ENCODE measurements around a stretch of chr17.

DNA sequence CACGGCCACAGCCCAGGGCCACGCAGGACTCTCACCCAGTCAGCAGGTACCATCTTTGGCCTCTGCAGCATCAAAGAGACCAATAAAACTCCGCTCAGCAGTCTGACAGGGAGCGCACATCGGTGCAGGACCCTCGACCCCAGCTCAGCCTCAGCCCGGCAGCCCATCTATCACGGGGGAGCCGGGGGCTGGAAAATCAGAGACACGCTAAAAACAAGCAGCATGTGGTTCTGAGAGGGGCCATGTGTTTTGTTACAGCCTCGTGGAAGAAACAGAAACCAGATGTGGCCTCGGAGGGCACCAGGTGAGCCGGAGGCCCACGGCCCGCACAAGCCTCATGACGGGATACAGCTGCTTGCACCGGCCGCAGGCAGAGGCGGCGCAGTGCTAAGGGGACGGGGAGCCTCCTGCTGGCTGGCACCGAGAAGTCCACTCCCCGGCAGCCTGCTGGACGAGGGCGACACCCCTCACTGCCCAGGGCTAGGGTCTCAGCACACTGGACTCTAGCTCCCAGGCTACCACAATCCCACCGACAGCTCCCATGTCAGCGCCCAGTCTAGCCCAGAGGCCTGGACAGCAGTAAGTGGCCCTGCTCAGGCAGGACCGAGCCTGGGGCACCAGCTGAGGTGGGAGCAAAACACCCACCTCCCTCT lies 19.1 kb downstream of the NDUFAF8 start:
- RRBS = over 99% methylated on average over 10 of the region's 28 CpGs

DNA sequence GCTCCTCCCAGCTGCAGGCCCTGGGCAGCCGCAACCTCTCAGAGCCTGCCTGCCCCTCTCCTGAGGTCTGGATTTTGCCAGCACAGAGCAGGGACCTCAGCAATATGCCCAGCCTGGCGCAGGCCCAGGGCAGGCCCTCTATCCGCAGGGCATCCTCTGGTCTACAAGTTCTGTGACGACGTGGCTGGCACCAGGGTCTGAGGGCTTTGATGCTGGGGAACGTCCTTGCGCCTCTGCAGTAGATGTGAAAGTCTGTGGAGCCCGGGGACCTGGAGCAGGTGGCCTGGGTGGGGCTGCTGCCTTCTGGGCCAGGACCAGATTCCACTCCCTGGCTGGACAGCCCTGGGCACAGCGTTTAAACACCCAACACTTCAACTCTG lies 36.6 kb upstream of the SLC38A10 start:
- RRBS = no CpG with 5 or more reads among the region's 9 CpGs

DNA sequence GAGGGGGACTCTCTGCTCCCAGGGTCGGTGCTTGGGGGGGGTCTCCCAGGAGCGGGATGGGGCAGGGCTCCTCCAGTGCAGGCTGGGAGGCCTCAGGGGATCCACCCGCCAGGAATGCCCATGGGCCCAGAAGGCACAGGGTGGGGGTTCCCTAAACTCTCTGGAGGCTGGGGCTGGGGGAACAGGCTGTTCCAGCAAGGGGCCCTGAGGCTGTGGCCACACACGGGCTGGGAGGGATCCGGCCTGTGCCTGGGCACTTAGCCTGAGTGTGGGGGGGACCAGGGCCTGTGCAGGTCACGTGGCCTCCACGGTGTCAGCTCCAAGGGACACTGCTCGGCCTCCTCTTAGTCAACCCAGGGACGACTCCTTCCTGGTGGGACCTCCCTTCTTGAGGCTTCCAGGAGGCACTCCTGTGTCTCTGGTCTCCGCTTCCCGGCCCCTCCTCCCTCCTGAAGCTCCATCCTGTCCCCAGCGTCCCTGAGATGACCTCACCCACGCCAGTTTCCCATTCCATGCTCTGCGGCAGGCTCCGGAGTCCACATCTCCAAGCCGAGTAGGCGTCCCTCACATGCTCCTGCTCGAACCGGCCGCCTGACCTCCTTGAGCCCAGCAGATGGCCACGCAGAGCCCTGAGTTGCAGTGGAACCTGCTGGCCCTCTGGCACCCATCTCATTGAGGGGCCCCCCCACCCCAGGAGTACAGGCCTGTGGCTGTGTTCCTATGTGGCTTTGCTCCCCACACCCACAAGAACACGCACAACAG lies 23.0 kb upstream of the BAHCC1 start:
- RRBS = 76% methylated on average over 6 of the region's 22 CpGs

DNA sequence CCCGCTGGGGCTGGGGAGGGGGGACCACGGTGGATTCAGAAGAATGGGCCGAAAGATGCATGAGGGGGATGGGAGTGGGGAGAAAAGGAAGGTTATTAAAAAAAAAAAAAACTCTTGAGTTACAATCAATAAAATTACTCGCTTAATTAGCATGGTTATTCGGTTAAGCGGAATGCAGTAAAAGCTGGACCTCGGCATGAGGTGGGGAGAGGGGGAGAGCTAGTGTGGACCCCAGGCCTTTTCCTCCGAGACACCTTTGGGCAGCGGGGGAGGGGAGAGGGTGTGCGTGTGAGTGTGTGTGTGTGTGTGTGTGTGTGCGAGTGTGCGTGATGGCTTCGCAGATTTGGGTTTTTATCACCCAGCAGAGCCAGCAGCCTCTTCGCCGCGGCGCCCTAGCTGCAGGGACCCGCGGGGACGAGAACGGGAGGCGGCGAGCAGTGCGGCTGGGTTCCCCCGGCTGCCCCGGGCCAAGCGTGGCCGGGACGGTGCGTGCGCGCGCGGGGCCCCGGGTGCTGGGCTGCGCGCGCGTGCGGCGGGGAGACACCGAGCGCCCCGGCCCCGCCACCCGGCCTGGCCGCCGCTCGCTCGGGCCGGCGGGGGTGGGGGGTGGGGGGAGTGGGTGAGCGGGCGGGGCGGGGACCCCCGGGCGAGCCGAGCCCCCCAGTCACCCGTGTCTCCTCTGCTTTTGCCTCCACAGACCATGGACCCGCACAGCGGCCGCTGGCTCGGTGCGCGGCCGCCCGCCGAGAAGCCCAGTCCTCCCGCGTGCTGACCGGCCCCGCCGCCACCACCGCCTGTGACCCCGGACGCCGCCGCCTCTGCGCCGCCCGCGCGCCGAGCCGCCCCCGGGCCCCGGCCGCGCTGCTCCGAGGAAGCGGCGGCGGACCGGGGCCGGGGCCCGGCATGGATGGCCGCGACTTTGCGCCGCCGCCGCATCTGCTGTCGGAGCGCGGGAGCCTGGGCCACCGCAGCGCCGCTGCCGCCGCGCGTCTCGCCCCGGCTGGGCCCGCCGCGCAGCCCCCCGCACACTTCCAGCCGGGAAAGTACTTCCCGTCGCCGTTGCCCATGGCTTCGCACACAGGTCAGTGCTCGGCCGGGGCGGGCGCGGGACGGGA lies 3.9 kb downstream of the BAHCC1 start:
- RRBS = 8% methylated on average over 57 of the region's 129 CpGs

DNA sequence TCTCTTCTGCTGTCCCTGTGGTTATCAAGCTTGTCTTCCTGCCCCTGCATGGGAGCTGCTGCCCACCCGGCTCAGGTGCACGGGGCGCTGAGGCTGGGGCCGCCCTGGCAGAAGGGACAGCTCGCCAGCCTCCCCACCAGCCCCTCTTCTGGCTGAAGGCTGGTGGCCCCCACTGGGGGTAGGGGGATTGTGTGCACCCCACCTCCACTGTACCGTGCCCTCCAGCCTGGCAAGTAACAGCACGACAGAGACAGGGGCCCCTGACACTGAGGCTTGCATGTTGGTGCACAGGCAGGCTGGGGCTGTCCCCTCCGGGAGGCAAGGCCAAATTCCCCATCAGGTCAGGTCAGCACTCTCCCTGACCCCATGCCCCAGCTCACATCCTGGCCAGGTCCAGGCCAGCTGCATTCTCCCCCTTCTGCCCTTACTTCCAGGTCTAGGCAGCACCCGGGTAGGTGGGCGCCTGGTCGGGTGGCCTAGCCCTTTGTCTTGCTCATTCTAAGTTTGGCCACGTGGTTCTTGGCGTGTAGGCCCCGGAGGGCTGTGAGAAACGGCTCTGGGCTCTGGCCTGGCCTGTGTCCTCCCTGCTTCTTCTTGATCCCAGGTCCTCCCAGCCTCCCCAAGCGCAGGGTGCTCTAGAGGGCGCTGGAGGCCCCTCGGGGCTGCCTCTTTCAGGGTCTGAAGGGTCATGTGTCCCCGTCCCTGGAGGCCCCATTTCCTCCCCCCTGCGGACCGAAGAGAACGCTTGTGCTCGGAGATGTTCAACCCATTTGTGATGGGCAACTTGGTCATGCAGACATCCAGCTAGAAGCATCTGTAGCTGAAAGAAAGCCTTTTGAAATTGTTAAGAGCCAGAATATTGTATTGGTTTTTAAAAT lies 6.5 kb downstream of the BAHCC1 start:
- RRBS = 7% methylated on average over 6 of the region's 23 CpGs

GRCh38 chr17:81416600-81417016 lies 21.4 kb downstream of the BAHCC1 start:
- RRBS = no CpG with 5 or more reads among the region's 13 CpGs

GRCh38 chr17:81426820-81427554 lies 31.7 kb downstream of the BAHCC1 start:
- RRBS = no CpG with 5 or more reads among the region's 29 CpGs

- RRBS = 65% methylated on average over 13 of the region's 36 CpGs
Observed at GRCh38 chr17:81459069-81459674, 53.4 kb downstream of the ACTG1 start.

GRCh38 chr17:81464447-81465541 lies 47.8 kb downstream of the ACTG1 start:
- RRBS = no CpG with 5 or more reads among the region's 20 CpGs

- RRBS = no CpG with 5 or more reads among the region's 27 CpGs
Observed at GRCh38 chr17:81509966-81510861, 2.4 kb downstream of the ACTG1 start.

GRCh38 chr17:81513308-81514286 lies 998 bp upstream of the ACTG1 start:
- RRBS = 3% methylated on average over 49 of the region's 82 CpGs

DNA sequence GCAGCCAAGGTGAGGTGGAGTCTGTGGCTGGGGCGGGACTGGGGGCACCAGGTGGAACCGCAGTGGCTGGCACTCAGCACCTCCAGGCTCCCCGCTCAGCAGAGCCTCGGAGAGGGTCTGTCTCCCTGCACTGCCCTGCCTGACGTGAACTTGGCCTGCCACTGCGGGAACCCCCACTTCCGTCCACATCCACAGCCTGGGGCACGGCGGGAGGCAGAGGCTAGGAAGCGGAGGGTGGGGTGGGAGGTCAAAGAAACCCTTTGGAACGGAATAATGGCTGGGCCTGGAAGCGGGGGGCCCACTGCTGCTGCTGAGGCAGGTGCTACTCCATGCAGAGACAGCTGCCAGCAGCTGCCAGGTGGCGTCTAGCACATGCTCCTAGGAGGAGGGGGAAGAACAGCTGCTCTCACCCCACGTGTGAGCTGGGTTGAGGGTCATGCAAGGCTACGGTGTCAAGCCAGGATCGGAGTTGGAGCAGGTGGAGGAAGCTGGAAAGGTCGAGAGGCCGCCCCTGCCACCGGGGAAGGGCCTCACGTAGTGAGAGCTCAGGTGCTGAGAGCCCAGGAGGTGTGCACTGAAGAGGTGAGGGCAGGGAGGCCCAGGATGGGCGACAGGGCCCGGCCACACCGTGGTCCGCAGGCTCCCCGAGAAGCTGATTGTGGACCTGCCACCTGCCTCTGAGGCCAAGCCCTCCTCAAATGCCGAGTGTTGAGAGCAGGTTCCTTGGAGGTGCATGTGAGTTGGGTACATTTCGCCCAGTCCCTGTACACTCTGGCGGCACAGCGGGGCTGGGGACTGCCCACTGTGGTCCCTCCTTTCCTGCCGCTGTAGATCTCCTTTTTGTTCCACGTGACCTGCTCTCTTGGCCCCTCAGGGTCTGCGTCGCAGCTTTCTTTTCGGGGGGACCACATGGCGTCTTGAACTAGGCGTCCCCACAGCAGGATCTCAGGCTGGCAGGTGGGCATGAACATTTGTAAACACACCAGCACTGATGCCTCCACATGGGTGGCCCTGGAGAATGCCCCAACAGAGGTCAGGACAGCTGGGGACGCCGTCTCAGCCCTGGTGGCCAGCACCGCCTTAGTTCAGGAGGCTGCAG lies 9.9 kb downstream of the FSCN2 start:
- RRBS = 85% methylated on average over 4 of the region's 39 CpGs

- RRBS = 2% methylated on average over 8 of the region's 22 CpGs
Observed at GRCh38 chr17:81552803-81553209, 653 bp upstream of the FAAP100 start.

DNA sequence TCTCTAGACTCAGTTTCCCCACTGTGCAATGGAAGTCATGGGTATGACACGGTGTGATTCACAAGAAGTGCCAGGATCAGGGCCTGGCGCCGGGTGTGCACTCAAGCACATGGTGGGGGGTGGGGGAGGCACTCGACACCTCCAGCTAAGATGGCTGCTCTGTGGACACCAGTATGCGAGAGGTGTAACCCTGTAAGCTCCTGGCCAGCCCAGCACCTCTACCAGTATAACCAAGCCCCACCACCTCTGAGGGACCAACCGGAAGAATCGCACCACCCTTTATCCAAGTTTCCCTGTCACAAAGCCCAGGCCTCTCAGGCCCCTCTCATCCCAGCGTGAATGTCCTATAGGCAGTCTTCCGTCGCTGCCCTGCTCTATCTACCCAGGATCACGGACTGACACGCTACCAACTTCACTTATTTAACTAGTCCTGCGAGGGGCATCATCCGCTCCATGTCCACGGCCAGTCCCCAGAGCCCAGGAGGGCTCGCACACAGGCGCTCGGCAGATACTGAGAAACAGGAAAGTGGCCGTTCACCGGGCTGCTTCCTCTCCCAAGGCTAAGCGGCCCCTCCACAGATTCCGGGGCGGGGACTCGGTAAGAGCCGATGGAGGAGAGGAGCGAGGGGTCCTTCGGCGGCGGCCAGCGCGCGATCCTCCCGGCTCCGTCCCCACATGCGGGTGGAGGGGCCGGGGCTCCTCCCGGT lies 513 bp downstream of the OXLD1 start:
- RRBS = 3% methylated on average over 12 of the region's 37 CpGs

DNA sequence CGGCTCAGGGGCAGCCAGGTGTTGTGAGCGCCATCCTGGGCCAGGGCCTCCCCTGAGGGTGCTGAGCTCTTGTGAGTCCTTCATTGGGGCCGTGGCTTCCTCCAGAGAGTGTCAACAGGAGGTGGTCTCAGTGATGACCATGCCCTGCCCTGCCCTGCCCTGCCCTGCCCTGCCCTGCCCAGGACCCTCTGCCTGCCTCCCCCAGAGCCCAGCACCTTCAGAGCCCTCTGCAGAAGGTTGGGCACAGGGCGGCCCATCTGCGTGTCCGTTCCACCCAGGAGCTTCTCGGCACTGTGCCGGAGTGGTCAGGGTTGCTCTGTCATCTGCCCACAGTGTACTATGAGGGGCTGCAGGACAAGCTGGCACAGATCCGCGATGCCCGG lies 7.2 kb upstream of the MRPL12 start:
- RRBS = 98% methylated on average over 4 of the region's 11 CpGs

GRCh38 chr17:81703671-81704869 lies 903 bp downstream of the MRPL12 start:
- RRBS = 3% methylated on average over 10 of the region's 42 CpGs

GRCh38 chr17:81869170-81870318 lies 1.6 kb downstream of the ARHGDIA start:
- RRBS = 54% methylated on average over 17 of the region's 61 CpGs

DNA sequence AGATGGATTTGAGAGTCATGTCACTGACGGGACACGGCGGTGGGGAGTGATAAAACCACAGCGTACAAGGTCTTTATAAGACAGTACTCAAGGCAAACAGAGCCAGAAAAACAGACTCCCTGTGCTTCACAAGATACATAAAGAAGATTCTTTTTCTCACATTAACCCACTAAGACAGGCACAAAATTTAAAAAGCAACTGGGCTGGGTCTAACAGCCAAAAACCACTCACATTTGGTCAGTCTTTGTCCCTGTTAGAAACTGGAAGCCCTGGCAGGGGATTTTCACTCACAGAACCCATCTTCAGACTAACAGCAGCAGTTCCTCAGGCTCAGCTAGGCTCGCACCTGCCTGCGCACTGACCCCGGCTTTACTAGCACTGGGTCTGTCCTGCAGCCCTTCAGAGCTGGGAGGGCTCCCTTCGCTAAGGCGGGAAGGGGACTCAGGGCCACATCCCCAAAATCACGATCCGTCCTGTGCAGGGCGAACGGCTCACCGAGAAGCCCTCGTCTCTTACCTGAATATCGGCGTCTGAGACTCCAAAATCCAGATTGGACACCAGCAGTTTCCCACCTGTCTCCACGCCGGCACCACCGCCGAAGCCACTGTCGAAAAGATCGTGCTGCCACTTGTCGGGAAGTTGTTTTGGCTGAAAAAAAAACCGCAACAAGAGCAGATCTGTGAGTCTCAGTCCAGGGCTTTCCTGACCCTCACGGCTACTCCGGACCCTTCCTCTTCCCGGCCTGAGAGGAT lies 1.0 kb downstream of the ALYREF start:
- RRBS = no CpG with 5 or more reads among the region's 28 CpGs

DNA sequence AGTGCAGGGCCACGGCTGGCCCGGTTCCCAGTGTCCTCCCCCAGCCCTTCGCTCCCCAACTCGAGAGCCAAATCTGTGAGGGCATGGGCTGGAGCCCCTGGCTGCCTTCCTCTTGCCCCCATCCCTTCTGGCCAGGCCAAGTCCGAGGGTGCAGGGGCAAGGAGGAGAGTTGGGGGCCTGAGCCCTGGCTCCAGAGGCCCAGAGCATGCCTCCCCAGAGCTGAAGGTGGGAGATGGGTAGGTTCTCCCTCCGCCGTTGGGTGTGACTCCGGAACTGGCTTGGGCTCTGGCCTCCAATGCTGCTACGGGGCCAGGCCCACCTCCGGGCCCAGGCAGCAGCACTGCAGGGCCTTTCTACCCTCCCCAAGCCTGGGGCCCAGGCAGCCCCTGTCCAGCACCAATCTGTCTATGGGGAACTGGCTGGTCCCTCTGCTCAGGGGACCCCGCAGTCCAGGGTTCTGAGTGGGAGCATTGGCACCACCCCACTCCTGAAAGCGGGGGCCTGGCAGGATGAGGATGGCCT lies 1.1 kb downstream of the NPB start:
- RRBS = 96% methylated on average over 3 of the region's 12 CpGs

GRCh38 chr17:81910898-81911308 lies 296 bp downstream of the PCYT2 start:
- RRBS = 3% methylated on average over 26 of the region's 51 CpGs